SP-49 (cell line): ENCODE data around the gene CES5A.

- PRO-cap, result no peak
Observed at GRCh38 chr16:53219594-53220185, 164.9 kb downstream of the CHD9 start.

DNA sequence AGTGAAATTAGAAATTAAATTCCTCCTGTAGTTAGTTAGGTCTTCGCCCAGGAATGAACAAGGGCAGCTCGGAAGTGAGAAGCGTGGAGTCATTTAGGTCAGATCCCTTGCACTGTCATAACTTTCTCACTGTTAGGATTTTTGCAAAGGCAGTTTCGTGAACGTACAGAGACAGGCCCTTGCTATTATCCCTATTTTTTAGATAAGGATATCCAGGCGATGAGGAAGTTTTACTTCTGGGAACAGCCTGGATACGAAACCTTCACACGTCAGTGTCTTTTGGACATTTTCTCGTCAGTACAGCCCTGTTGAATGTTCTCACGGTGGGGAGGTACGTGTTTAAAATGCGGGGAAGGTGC, 346 bp upstream of the RBL2 start:
- PRO-cap, result no peak

- PRO-cap, result no peak
Observed at GRCh38 chr16:53504624-53505183, 1.7 kb upstream of the AKTIP start.

- PRO-cap, result no peak
Observed at GRCh38 chr16:53511695-53512286, 8.8 kb upstream of the AKTIP start.

GRCh38 chr16:53775189-53775518, 71.2 kb downstream of the FTO start:
- PRO-cap, result no peak

- PRO-cap, result no peak
Observed at GRCh38 chr16:53822907-53823583, 119.1 kb downstream of the FTO start.

DNA sequence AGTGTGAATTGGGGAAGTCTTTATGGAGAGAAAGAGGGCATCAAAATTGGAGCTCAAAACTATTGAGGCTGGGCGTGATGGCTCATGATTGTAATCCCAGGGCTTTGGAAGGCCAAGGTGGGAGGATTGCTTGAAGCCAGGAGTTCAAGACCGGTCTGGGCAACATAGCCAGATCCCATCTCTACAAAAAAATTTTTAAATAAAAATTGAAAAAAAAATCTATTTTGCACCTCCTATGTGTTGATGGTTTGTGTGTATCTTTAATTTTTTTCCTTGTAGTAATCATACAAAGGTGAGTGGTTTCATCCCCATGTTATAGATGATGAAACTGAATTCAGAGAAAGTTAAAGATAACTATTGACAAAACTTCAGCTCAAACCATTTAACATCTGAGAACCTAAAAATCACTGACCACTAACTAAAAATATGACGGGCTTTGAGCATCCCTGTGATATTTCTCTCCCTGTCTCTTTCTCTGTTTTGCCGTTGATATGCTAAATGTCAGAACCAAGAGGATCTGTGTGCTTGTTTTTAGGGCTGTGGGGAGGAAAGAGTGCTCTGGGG, 251.9 kb downstream of the FTO start:
- PRO-cap, result no peak

- PRO-cap, result no peak
Observed at GRCh38 chr16:54290211-54290680, 3.7 kb upstream of the IRX3 start.

DNA sequence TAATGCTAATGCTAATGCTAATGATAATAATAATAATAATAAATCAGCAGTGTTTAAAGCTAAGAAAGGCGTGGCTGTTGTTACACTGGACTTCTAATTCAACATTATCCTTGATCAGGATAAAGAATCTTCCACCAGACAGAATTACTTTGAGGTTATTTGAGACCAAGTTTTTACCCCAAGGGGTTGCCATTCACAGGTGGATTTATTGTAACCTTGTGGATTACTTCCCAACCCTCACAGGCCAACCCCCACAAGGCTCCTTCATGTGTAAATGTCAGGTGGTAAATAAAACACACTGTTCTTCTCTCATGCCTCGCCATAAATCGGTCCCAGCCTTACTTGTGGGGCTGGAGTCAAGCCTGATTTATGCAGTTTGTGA, 98.5 kb upstream of the IRX3 start:
- PRO-cap, result no peak

GRCh38 chr16:54431311-54431723, 144.7 kb upstream of the IRX3 start:
- PRO-cap, result no peak

GRCh38 chr16:54651822-54652156, 278.9 kb upstream of the IRX5 start:
- PRO-cap, result no peak

DNA sequence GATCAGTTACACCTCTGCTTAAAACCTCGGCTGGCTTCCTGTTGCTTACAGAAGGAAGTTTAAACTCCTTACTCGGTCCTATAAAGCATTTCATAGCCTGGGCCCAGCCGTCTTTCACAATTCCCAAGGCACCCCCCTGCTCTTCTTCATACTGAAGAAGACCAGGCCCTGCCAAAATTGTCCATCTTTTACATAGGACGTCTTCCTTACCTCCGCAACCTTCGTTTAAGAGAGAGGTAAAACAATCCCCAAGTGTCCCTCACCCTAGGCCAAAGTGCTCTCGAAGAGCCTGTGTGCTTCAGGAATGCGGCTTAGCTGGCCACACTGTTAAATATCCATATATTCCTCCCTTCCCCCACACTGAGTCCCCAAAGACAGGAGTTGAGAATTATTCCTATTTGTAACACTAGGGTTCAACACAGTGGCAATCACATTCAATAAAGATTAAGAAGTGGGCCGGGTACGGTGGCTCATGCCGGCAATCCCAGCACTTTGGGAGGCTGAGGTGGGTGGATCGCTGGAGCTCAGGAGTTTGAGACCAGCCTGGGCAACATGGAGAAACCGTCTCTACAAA, 112.5 kb upstream of the IRX5 start:
- PRO-cap, result no peak

GRCh38 chr16:55271990-55272656, 51.9 kb upstream of the IRX6 start:
- PRO-cap, result no peak

DNA sequence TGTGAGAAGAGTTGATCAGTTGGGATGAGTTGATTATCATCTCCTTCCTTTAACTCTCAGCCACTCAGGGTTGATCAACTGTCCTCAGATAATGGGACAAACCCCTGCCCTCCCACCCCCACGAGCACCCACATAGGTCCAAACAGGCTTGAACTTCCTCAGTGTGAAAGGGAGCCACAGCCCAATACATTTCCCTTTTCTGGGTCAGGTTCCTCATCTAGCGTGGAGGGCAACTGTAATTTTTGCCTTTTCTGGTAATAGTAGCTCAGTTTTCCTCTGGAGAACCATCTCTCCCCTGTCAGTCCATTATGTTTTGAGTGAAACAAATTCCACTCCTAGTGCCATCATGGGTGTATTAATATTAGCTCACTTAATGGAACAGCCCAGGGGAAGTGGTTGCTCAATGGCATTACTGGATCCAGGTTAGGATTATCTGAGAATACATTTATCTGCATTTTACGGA, 544 bp upstream of the LPCAT2 start:
- PRO-cap, result no peak

DNA sequence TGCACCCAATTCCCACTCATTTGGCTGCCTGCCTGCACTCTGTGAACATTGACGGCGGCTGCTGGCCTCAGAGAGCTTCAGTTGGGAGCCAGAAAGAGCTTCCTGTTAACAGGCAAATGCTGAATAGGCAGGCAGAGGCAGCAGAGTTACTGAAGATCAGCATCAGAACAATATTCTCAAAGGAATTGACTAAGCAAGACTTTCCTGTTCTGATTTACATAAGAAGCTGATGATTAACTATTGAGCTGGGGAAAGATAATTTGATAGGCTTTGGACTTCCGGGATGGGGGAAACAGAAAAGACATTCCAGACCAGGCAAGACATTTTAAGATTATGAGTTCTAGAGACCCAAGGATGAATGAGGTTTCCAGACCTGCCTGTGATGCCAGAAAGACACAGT, at the start of gene CES5A:
TSS of gene CES5A (minus strand) at position 172 of the 400 bp plus-strand sequence.
- PRO-cap, result no peak

GRCh38 chr16:55911781-55912582, 36.8 kb upstream of the CES5A start:
- PRO-cap, result no peak

DNA sequence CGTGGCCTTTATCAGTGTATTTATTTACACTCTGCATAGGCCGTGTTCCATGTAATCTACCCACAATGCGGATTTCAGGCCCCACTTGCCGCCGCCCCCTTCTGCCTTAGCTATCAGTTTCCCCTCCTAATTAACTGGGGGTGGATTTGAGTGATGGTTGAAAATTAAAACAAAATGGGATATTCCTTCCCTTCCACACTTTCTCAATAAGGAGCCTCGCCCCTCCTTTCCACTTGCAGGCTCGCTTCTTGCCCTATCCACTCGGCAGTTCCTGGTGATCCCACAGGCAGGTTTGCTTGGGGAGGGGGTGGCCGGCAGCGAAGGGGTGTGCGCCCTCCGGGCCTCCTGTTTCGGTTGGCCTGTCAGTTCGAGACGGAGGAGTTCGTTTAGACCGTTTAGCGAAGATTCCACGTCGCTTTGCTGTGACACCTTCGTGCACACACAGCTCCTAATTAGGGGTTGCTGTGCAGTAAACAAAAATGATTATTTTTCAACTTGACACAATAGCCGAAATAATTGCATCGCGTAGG, 2.2 kb downstream of the GNAO1 start:
- PRO-cap, result no peak

DNA sequence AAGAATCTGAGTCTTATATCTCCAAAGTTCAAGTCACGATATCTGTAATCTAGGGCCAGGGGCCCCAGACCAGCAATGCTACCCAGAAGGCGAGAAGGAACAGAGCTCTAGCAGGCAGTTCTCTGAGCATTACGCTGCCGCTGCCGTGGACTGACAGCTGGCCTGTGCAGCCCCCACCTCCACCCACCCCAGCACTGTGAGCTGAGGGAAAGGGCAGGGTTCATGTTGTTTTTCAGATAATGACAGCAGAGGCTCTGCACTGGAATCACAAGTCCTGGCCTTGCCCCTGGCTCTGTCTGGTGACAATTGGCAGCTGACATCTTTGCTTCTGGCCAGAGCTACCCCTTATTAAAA, 72.9 kb downstream of the GNAO1 start:
- PRO-cap, result no peak

DNA sequence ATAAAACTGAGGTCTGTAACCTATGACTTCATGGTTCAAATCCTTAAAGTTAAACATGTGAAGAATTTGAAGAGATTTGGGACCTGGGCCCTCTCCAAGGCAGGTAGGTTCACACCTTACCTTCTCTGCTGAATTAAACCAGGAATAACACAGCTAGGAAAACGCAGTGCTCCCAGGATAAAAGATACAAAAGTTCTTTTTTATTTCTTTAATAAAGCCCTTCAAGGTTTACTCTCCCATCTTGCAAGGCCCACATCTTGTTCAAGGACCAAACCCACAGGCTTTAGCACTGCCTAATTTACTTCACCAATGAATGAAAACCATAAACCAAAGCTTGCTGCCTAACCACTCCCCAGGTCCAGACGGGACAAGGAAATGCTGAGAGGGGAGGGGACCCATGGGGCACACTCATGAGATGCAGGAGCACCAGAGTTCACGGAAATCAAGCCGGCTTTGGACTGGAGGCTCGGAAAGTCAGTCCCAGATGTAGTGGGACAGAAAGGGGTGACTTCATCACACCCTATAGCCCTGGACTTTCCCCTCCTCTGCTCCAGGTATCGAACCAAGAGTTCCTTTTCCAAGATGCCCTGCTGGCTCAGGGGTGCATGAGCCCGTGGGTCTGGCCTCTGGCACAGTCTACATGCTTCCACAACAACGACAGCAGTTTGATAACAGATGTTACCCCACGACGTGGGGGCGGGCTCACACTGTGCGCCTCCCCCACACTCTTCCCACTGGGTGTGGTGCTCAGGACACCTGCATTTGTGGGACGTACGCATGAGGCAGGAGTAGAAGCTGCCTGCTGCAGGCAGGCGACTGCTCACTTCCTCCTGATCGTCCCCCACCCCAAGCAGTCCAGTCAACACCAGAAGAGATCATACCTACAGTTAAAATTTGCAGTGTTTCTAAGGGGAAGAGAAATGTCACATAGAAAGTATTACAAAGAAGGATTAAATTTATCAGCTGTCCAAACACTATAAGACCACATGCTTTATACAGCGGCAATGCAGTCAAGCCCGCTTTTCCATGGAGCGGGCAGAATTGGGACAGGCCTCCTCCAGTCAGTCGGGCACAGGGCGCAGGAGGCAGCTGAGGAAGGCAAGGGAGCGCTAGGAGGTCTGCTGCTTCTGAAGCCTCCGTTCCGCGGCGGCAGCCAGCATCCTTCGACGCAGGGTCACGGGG, 63.2 kb downstream of the AMFR start:
- PRO-cap, result no peak

DNA sequence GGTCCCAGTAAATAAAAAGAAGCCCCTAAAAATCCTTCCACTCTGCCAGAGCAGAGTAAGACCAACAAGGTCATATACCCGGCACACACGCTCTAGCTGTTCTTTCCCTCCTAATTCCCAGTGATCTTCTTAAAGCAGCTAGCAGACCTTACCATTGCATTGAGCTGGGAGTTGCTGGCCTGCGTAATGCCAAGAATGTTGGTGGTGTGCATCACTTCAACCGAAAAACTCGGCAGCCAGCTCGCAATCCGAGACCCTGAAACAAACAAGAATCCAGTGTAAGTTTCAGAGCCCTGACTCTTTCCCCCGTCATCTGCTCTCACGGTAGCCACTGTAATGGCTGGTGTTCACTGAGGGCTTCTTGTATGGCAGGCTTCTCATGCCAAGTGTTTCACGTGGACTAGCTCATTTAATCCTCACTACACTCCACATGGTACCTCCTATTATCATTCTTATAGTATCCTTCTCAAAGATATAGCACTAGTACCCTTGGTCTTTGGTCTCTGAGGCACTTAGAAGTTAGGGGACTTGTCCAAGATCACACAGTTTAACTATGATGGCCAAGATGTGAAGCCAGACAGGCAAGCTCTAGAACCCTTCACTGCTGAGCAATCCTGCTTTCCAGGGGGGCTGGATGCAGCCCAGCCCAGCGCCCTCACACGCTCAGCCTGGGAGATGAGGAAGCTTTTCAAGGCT, 39.4 kb downstream of the AMFR start:
- PRO-cap, result no peak